AG04450 (cell line): Measurements from ENCODE around the gene MAP4K4.

DNA sequence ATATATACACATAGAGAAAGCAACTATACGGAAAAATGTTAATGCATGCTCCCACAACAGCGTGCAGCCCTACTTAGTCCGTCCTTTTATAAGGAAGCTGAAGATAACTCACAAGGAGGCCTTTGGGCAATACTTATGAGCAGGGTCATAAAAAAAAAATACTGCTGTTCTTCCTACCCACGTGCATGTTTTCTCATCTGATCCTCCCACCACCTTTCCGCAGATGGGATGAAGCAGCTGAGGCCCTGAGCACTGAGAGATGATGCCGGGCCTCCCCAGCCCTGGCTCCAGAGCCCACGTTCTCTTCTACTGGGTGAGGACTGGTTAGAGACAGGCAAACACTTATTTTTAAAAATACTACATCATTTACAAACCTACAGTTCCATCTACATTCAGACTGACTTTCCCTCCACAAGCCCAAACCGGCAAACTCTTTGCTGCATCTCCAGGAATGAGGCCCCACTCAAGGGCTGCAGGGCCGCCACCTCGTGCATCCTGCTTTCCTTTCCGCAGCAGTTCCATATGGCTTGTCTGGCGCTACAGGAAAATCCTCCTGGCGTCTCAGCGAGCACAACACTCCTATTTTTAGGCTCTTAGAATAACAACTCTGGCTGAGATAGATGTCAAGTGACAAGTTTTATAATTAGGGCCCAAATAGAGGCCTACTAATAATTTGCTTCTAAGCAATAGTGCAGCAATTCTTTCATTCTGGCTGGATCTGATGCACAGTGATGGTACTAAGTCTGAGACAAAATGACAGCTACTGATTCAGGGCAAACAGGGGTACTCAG, 41.5 kb downstream of the TBC1D8 start:
- CAGE, long polyA plus RNA = no peak
- RRBS = no CpG with 5 or more reads among the region's 14 CpGs

GRCh38 chr2:101124050-101124277, 27.2 kb downstream of the TBC1D8 start:
- CAGE, long polyA plus RNA = no peak
- RRBS = no CpG with 5 or more reads among the region's 1 CpG

GRCh38 chr2:101180057-101180468, 28.9 kb upstream of the TBC1D8 start:
- CAGE, long polyA plus RNA = no peak
- RRBS = no CpG with 5 or more reads among the region's 6 CpGs

GRCh38 chr2:101253075-101253700, 502 bp downstream of the CNOT11 start:
- CAGE, long polyA plus RNA = no peak
- RRBS = 5% methylated on average over 1 of the region's 58 CpGs

DNA sequence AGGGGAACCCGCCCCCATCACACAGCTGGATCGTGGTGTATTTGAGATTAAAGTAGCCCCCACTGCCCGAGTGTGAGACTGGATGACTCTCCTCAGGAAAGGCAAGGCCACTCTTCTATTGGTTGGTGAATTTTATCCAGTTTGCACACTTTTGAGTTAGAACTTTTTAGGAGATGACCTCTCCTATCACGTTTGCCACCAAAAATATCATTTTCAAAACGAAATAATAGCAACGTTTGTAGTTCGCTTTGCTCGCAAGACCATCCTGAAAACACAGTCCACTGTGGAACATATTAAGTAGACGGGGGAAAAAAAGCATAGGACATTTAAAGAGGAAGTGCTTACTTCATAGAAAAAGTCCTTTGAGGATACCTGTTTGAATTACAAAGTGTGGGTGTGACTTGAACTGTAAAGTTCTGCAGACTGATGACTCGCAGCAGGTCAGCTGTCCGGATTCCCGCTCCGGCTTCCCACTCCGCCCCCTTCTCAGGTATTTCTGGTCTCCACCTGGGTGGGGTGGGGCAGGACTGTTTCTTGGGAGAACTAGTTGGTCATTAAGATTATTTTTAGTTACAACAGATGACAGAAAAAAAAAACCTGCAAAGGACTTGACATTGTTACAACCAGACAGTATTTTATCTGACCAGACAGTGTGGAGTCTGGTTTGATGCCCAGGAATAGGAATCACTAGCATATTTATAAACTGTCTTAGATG, 13.2 kb downstream of the CNOT11 start:
- CAGE, long polyA plus RNA = no peak
- RRBS = no CpG with 5 or more reads among the region's 14 CpGs

DNA sequence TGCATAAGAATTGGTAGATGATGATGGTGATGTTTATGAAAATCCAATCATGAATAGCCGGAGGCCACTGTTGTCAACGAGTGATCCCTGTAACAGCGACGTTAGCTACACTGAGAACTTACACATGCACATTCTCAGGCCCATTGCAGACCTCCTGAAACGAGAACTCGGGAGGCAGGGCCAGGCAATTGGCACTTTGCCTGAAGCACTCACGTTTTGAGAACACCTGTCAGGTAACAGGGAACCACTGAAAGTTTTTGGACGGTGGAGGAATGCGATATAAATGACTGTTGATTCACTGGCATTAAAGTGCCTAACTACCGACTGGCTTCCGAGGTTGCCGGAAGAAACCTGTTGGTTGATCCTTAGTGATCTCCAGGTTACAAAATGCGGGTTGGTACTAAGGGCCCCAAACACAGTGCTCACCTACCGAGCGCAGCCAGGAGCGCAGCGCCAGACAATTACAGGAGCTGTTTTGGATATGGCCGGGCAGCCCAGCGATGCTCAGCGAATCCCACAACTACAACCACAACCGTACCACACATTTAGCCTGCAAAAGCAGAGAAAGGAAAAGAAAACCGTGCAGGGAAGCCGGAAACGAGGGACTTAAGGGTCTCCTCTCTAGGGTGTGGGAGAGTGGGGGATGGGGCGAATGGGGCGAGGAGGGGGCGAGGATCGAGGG, 927 bp upstream of the MAP4K4 start:
- CAGE, long polyA plus RNA = no peak
- RRBS = 4% methylated on average over 5 of the region's 28 CpGs

DNA sequence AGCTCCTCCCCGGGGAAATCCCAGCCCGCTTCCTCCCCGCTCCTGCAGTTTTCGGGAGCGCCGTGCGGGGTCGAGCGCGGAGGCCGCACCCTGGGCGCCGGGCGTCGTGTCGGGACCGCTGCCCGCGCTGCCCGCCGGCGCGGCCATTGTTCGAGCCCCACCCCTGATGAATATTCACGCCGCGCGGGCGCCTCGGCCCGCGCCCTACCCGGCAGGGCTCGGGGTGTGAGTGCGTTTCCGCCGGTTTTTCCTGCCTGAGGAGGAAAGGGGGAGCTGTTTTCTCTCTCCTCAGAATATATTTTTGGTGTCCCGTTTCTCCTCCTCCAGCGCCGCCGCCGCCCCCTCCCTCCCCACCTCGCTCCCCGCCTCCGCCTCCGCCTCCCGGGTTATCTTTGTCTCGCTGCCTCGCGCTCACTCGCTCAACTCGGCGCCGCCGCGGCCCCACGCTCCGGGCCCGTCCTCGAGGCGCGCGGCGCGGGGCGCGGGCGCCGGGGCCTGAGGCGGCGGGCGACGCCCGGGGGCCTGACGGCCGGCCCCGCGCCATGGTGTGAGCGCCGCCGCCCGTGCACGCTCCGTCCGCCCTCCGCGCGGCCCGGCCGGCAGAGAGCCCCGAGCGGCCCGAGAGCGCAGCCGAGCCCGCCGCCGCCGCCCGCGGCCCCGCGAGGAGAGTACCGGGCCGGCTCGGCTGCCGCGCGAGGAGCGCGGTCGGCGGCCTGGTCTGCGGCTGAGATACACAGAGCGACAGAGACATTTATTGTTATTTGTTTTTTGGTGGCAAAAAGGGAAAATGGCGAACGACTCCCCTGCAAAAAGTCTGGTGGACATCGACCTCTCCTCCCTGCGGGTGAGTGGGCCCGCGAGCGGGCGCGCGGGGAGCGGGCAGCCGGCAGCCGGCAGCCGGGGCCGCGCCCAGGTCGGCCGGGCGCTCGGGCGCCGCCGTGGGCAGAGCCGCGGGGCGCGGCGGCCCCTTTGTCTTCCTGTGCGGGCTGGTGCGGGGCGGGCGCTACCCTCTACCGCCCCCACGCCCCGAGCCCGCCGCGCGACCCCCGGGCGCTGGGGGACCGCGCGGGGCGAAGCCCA, at the start of gene MAP4K4:
Gene MAP4K4, plus strand, starts transcription at position 414 of the 1,080 bp plus-strand sequence.
- CAGE, long polyA plus RNA = no peak
- RRBS = 2% methylated on average over 73 of the region's 160 CpGs

DNA sequence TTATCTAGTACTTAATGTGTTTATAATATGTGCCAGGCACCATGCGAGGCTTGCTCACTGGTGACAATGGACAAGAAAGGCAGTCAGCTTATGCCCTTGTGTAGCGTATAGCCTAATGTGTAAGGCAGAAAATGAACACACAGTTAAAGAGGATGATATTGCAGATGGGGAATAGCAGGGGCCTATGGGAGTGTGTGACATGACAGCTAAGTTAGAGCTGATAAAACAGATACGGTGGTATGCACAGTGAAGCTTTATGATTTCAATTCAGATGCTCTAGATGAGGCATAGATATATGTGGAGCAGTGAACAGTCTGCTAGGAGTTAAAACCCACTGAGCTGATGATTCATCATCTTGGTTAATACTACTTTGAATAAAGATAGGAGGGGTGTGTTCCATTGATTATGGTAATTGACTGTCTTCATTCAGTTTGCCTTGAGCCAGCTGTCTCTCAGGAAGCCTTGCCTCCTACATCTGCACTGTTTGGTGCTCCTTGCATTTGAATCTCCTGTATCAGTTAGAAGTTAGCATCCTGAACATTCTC, 13.0 kb downstream of the MAP4K4 start:
- CAGE, long polyA plus RNA = no peak
- RRBS = no CpG with 5 or more reads among the region's 3 CpGs

DNA sequence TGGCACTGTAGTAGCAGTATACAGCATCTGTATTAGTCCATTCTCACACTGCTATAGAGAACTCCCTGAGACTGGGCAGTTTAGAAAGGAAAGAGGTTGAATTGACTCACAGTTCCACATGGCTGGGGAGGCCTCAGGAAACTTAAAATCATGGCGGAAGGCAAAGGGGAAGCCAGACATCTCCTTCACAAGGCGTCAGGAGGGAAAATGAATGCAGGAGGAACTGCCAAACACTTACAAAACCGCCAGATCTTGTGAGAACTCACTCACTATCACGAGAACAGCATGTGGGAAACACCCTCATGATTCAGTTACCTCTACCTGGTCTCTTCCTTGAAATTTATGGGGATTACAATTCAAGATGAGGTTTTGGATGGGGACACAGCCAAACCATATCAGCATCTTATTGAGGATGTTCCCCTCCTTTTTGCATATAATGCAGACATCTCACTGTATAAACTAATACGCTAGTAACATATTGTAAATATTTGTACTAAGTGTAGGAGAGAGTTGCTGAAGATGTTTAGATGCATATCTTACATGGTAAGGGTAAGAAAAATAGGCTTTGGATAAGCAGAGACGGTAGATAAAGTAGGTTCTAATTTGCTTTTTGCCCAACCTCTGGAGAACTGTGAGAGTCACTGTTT, 25.5 kb downstream of the MAP4K4 start:
- CAGE, long polyA plus RNA = no peak
- RRBS = no CpG with 5 or more reads among the region's 6 CpGs

DNA sequence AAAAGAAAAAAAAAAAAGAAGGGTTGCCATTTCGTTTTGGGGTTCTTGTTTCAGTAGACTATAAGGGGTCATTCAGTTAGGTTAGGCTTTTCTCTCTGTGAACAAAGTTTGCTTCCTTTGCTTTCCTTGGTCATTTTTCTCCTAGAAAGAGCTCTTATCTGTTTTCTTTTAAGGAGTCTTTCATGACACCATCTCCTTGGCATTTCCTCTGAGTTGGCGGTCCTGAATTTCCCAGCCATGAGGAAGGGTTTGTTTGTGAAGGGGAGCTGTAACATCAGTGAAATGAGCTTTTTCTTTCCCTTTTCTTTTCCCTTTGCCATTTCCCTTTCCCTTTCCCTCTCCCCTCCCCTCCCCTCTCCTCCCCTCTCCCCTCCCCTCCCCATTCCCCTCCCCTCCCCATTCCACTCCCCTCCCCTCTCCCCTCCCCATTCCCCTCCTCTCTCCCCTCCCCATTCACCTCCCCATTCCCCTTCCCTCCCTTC, 61.7 kb downstream of the MAP4K4 start:
- CAGE, long polyA plus RNA = no peak
- RRBS = no CpG with 5 or more reads among the region's 2 CpGs

GRCh38 chr2:101842333-101842734, 144.8 kb downstream of the MAP4K4 start:
- CAGE, long polyA plus RNA = start-site peak on the plus strand at chr2:101842610-101842676, 1,647 and 1,252 reads in 2 replicates
- RRBS = no CpG with 5 or more reads among the region's 4 CpGs

GRCh38 chr2:101854726-101855446, 136.9 kb upstream of the IL1R2 start:
- CAGE, long polyA plus RNA = no peak
- RRBS = no CpG with 5 or more reads among the region's 5 CpGs

- CAGE, long polyA plus RNA = no peak
- RRBS = no CpG with 5 or more reads among the region's 22 CpGs
Measured at GRCh38 chr2:101870029-101871069, 121.4 kb upstream of the IL1R2 start.

DNA sequence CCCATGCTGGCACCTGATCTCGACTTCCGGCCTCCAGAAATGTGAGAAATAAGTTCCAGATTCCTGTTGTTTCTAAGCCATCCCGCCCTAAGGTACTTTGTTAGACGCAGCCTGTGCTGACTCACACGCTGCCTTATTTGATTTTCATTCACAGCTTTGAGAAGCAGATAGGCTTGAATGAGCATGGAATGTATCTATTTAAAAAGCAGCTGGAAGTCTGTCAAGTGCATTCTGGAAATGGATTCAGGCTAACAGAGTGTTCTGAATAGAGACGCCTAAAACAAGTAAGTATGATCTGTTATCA, 8.3 kb upstream of the IL1R2 start:
- CAGE, long polyA plus RNA = no peak
- RRBS = no CpG with 5 or more reads among the region's 6 CpGs

DNA sequence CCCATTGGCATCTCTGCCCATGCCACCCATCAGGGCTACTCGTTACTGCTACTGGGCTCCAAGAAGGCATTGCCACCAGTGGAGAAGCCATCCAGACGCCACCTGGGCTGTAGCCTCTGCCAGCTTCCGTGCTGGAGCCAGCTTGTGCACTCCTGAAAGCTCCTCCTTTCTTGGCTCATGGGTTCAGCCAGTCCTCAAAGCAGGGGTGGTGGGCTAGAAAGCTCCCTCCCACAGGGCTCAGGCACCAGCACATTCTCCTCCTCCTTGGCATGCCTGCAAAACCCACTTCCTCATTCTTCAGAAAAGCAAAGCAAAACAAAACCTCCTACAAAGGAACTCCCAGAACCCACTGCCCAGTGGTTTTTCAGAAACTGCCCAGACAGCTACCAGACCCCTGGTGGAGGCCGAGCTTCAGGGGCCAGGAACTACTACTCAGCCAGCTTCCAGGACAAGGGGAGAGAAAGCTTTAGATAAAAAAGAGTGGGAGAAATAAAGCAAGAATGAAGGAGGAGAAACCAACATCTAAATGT, 41.6 kb downstream of the IL1R2 start:
- CAGE, long polyA plus RNA = no peak
- RRBS = no CpG with 5 or more reads among the region's 4 CpGs

DNA sequence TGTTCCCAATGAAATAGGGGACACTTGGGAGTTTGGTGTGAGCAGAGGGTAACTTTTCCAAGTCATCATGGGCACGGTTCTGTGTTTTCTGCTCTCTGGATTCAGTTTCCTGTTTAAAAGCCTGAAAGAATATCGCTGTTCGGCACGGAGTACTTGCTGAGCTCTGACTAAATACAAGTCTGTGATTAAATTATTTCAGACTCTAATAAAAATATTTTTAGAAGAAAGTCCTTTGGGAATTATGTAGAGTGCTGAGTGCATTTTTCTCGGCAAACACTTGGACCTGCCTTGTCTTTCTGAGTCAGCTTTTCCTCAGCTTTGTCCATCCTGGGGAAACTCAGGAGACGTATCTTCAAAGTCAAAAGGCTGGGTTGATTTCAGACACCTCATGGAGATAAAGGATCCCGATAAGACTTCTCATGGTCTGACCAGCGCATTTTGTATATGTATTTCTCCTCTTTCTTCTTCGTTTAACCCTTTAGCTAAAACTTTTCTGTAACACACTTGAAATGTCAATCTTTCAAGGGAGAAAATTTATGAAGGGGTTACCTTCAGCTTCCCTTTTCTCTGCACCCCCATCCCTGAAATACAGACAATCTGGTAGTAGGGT, 46.0 kb downstream of the IL1R2 start:
- CAGE, long polyA plus RNA = no peak
- RRBS = no CpG with 5 or more reads among the region's 9 CpGs

GRCh38 chr2:102061903-102062760, 70.4 kb downstream of the IL1R2 start:
- CAGE, long polyA plus RNA = no peak
- RRBS = no CpG with 5 or more reads among the region's 8 CpGs

- CAGE, long polyA plus RNA = no peak
- RRBS = no CpG with 5 or more reads among the region's 5 CpGs
Measured at GRCh38 chr2:102142029-102142186, 638 bp upstream of the IL1R1 start.

DNA sequence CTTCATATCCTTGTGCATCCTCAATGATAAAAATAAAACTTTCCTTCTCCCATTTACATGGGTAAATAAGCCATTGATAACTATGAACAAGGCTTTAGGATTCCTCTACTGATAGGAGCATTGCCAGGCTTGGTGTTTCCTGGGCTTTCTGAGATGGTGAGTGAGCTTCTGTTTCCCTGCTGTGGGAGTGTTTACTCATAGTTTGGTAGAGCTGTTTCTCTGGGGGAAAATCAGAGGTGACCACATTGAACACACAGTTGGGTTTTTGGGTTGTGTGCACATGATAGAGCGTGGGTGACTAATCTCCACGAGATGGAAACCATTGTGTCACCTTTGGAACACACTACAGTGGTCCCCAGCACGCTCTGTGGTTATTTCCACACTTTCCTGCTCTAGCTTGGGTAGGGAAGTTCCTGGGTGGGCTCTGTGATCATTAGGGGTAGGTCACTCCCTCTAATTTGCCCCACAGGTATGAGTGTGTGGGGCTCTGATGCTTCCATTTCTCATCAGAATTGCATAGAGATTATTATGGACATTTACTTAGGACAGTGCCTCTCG, 5.4 kb downstream of the IL1R1 start:
- CAGE, long polyA plus RNA = no peak
- RRBS = no CpG with 5 or more reads among the region's 4 CpGs

GRCh38 chr2:102621235-102622241, 2.2 kb downstream of the SLC9A2 start:
- CAGE, long polyA plus RNA = no peak
- RRBS = no CpG with 5 or more reads among the region's 12 CpGs